Hair follicular keratinocyte (primary cell): ENCODE measurements around the gene CD83.

DNA sequence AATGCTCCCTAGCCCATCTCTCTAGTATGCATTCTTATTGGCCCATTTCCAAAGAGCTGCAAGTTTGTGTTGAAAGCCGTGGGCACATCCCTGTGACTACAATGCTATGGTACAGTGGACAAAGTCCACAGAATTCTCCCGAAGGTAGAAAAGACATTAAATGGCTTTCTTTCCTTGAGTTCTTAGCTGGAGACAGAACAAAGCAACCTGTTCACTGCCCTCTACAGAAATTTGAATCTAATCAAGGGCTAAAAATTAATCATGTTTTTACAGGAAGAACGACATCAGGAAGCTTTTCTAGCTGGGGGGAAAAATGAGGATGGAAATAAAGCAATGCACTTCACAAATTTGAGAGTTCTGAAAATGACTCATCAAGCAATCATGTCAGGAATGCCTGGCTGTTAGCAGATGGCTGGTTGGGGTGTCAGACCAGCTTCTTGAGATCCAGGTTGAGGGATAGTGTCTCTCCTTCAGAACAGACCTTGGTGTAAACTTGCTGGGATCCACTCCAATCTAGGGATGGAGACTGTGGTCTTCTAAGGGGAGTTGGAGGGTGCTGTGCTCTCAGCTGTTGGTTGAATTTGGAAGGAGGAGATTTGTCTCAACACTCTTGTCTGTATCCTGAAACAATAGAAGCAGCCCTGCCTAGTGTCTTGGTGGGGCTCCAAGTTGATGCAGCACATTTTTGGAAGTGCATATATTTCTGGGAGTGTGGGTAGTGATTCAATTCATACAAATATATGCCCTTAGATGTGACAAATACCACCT is 143.4 kb upstream of the PHACTR1 start:
- RAMPAGE, long total RNA, result no peak

GRCh38 chr6:12749555-12750642 is 33.3 kb downstream of the PHACTR1 start:
- RAMPAGE, long total RNA, result no peak

DNA sequence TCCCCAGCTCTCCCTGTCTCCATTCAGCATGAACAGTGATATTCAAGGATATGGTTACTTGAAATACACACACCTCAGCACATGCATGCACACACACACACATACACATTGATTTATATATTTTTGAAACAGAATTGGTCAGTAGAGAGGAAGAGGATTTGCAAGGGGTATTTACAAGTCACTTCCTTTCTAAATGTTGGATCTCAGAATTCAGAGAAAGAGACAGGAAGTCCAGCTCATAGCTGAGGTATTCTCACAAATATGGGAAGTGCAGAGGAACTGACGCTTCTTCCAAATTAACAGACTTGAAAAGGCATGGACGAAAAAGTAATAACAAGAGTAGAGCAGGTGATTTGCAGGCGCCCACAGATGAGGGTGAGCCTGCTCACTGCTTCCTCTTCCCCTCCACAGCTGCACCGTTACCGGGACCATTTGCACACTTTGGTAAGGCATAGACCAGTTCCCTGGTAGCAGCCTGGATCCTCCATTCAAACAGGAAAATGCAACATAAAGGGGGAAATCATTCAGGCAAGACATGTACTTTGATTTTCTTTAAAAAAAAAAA is 246.4 kb downstream of the PHACTR1 start:
- RAMPAGE, long total RNA, result no peak

DNA sequence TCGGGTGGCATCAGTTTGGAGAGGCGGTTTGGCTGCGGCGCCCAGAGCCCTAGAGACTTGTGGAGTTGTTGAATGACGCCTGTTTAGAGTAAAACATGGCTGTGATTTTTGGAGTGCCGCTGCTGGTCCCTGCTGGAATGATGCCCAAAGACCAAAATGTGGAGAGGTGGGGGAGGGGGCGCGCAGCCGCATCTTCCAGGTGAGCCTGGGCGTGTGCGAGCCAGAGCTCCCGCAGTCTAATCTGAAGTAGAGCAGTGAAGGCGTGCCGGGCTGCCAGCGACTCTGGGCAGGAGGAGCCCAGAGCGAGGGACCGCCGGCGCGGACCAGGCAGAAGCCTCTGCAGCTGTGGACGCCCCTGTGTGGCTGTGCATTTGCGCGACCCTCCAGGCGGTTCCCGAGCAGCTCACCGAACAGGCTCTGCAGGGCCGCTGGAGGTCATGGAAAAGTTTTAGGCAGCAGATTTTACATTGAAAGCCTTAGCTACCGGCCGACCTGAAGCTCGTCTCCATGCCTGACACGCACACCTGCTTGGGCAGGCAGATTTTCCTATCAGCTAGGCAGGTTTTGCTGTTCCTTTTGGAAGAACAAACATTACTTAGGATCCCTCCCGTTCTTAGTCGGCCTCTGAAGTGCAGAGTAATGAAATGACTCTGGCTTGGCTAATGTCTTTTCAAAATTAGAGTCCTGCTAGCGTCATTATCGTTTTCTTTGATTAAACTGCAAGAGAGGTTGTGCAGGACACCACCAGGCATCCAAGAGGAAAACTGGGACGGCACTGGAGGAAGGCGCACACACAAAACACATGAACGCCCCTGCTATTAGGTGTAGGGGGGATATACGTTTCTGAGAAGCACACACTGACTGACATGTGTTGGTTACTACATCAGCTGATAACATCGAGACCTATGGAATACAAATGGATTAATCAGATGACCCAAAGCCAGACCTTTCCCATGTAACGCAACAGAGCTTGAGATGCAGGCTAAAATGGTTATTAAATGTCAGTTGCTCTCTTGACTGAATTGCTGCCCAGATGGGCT is 298.3 kb downstream of the PHACTR1 start:
- RAMPAGE, long total RNA, result no peak

- RAMPAGE, long total RNA, result no peak
Observed at GRCh38 chr6:13286064-13286811, 42.1 kb downstream of the TBC1D7 start.

DNA sequence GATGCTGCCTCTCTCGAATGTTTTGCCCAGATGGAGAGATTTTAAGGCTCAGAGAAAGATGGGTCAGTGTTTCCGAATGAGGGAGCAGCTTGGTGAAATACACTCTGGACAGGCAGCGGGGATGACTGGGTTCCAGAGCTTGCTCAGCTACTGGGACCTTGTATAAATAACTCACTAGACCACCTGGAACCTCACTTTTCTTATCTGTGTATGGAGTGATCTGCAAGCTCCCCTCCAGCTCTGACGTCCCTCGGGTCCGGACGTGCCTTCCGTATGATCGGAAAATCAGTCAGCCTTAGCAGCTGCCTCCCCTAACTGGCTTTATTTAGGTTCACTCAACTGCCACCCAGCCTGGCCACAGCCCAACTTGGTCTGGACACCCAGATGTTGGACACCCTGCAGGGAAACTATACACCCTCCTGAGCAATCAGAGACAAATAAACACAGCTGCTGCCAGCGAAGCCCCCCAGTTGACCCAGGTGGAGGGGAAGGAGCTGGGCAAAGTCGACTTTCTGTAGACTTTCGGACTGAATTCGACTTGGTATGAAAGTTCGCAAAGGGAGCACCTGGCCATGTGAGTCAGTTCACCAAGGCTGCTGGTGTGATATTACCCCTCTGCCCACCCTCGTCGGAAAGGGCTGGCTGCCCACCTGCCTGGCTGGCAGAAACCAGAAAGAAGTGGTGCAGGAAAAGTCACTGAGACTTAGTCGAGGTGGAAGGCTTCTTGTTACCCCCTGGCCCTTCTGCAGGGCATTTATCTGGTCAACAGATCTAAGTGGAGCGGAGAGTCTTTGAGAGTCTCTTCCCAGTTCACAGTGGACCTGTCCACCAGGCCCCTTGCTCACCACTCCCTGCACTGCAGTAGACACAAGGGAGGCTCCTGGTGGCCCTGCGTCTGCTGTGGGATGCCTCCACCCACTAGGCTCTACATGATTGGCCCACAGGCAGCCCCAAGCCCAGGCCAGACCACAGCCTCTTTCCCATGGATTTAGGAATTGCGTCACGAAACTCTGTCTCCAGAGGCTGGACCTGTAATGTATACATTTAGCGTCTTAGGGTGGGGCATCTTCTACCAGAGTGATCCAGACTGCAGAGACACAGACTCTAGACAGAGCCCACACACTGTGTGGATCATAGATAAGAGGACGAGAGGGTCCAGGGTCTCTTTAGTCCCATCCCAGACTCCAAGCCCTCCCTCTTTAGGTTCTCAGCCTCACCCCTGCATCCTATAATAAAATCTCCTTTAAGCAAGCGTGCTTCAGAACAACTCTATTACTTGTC is 28.7 kb downstream of the TBC1D7 start:
- RAMPAGE, long total RNA, result no peak

- RAMPAGE, long total RNA, result no peak
Observed at GRCh38 chr6:13363233-13363895, 35.0 kb upstream of the TBC1D7 start.

GRCh38 chr6:13381430-13381837 is 53.1 kb upstream of the TBC1D7 start:
- RAMPAGE, long total RNA, result no peak

GRCh38 chr6:13479659-13480636 is 7.5 kb downstream of the GFOD1 start:
- RAMPAGE, long total RNA, result no peak

DNA sequence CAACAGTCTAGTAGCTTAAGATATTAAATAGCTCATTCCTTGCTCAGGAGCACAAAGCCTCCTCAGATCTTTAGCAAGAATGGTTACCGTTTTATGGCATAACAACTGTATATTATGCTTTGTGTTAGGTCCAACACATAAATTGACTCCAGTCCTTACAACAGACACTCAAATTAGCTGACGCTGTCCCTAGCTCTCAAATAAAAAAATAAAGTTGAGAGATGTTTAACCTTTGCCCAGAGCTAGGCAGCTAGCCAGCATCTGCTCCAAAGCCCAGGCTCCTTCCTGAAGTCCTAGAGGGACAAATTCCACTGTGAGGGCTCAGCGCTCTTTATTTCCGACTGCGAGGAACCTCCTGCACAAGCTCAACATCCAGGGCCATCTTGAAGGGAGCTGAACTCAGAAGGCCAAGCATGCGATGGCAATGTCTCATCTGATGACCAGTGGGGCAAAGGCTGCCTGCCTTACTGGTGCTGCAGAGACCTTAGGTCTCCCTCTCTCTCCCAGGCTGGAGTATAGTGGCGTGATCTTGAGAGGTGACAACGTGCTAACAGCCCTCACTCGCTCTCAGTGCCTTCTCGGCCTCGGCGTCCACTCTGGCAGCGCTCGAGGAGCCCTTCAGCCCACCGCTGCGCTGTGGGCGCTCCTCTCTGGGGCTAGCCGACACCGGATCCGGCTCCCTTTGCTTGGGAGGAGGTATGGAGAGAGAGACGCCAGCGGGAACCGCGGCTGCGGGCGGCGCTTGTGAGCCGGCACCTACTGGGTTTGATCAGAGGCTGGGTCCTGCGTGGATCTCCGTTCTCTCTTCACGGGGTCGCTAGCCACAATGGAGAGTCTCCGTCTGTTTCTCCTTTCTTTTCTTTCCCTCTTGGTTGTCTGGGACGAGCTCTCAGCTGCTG is 24.7 kb upstream of the GFOD1 start:
- RAMPAGE, long total RNA, result no peak

DNA sequence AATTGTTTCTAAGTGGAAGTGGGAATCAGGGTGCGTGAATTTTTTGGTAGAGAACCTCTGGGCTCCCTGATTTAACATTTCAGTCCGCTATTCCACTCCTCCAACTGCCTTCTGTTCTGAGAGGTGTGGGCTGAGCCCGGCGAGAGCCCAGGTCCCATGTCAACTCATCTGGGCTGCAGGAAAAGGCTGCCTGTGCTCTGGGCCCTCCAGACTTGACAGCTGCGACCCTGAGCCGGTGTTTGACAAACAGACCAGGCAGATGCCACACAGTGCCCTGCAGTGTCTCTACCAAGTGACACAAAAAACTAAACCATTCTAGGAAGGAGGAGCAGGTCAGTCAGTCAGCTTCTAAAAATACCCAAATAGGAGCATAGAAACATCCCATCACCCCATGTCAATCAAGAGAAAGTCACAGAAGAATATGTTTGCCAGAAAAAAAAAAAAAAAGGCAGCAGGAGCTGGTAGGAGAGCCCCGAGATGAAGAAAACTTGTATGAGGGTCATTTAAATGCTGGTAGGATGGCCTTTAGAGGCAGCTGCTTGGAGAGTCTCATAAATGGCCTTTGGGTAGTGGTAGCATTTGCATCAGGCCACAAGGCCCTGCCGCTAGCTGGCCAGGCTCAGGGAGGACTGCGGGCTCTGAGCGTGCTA is 36.5 kb upstream of the GFOD1 start:
- RAMPAGE, long total RNA, result no peak

DNA sequence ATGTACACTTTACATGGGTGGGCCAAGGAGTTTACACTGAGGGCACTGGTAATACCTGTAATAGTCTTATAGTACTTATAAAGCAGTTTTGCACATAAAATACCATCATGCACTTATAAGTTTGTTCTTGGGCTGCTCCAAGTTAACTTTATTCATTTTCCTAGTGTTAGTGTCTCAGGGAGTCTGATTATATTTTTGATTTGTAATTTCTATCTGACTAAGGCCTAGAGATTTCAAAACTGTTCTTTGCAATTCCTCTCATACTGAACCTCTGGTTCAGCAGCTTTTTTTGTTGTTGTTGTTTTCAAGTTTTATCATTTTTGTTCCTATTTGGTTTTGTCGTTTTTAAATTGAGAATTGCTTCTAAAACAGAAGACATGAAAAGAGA is 1.4 kb upstream of the NOL7 start:
- RAMPAGE, long total RNA, result no peak

DNA sequence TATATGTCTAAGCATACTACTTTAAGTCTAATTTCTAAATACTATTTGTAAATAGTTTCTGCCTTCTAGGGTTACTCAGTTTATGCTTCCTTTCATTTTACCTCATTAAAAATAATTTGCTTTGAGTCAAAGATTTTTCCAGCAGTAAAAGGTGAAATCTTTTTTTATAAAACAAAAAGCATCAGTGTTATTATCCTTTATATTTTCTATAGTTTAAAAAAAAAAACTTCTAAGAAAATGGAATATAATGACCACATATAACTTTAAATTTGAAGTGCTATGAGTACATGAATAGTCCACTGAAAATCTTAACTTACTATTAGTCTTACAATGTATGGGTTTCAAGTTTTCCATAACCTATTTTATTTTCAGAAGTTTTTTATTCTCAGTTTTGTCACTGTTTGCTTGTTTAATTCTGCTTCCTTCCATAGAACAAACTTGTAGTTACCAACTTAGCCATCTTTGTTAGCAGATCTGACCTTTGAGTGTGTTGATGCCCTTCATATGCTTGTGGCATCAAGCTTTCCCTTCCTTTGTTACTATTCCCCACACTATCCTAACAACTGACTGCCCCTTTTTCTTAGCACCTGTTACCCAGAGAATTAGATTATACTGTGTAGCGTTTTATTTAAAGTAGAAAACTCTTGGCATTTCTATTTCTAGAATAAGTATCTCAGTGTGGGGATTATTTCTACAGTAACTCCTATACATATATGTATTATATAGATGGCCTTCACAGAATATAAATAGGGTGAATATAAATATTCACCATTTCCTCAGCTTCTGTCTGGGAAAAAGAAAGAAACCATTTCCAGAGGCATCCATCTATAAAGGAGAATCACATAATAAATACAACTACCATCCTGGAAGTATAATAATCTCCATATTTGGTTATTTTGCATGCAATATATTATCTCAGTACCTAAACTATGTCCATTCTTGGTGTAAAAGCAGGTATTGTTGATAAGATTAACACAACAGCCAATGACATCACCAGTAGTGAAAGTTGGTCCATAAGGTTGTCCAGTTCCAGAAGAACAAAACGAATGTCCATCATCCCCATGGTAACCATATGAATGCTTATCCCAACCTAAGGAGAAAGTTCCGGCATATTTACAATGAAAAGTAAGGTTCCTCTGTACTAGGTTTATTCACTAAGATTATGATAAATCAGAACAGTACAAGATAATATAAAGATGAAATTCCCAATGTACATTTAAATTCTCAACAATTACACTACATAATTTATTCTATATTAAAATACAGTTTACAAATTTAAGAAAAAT is 41.5 kb downstream of the NOL7 start:
- RAMPAGE, long total RNA, result no peak

GRCh38 chr6:13708930-13709515 is 2.6 kb downstream of the RANBP9 start:
- RAMPAGE, long total RNA, result no peak

GRCh38 chr6:13710087-13710370 is 1.6 kb downstream of the RANBP9 start:
- RAMPAGE, long total RNA, result no peak

- RAMPAGE, long total RNA, result no peak
Observed at GRCh38 chr6:13710399-13711464, 903 bp downstream of the RANBP9 start.

DNA sequence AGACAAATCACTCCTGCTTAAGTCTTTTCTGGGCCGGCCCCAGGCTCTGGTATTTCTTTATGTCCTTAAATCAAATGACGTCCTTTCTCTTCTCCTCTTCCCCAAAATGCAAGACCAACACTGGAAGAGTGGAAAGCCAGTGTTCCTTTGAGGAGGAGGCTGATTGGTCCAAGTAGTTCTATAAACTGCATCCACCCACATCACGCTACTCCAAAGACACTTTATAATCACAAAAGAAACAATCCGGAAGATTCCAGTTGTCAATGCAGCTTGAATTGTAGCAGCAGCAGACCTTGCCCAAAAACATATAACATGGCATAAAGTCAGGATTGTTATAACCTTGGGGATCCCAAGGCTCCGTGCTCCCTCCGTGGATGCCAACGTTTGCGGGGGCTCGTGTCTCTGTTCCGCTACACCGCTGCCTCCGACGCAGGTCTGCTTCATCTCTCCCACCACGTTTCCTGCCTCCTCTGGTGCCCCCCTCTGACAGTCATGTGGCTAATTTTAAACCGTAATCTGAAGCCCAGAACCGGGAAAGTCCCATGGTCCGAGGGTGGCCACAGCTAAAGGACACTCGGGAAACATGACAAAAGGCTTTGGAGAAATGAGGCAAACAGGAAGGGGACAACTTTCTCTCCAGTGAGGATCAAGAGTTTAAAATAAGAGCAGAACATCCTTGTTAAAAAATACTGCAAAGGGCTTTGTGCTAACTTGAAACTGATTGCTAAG is 47.0 kb downstream of the MCUR1 start:
- RAMPAGE, long total RNA, result no peak

DNA sequence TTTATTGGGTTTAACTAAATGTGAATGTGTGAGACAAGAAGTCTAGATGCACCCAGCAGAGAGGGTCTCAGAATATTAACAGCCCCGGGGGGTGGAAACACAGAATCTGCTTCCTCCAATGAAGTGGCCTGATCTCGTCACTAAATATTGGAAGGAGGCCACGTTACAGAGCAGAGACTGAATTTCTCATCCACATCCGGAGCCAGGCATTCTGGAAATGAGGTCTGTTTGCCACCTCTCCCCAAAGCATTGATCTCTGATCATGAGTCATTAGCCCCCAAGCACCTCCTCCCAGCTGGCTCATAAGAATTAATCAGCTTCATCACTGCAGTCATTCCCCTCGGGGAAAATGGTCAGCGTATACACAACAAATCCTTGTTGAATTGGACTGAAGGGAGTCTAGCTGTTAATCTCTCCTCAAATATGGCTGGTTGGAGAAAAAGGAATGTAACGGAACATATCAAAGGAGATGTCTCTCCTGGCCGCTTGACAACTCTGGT is 76.5 kb downstream of the RNF182 start:
- RAMPAGE, long total RNA, result no peak

DNA sequence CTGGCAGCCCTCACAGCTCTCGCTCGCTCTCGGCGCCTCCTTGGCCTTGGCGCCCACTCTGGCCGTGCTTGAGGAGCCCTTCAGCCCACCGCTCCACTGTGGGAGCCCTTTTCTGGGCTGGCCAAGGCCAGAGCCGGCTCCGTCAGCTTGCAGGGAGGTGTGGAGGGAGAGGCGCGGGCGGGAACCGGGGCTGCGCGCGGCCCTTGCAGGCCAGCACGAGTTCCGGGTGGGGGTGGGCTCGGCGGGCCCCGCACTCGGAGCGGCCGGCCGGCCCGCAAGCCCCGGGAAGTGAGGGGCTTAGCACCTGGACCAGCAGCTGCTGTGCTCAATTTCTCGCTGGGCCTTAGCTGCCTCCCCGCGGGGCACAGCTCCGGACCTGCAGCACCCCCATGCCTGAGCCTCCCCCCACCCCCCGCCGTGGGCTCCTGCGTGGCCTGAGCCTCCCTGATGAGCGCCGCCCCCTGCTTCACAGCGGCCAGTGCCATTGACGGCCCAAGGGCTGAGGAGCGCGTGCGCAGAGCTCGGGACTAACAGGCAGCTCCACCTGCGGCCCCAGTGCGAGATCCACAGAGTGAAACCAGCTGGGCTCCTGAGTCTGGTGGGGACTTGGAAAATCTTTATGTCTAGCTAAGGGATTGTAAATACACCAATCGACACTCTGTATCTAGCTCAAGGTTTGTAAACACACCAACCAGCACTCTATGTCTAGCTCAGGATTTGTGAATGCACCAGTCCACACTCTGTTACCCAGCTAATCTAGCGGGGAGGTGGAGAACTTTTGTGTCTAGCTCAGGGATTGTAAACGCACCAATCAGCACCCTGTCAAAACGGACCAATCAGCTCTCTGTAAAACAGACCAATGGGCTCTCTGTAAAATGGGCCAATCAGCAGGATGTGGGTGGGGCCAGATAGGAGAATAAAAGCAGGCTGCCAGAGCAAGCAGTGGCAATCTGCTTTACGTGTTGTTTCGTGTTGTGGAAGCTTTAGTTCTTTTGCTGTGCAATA is 93.4 kb downstream of the RNF182 start:
- RAMPAGE, long total RNA, result no peak

- RAMPAGE, long total RNA, result no peak
Observed at GRCh38 chr6:14117077-14118142, at the start of gene CD83. Gene CD83, plus strand, starts transcription at chr6:14117772.